SK-MEL-5 (cell line): ENCODE data around the genes FLT4 and ZFP62.

GRCh38 chr5:179973166-179973608, 65.5 kb upstream of the TBC1D9B start:
RAMPAGE:
- cytosol, long total RNA, result no peak
- long total RNA, result no peak
- nucleus, long total RNA, result no peak

DNA sequence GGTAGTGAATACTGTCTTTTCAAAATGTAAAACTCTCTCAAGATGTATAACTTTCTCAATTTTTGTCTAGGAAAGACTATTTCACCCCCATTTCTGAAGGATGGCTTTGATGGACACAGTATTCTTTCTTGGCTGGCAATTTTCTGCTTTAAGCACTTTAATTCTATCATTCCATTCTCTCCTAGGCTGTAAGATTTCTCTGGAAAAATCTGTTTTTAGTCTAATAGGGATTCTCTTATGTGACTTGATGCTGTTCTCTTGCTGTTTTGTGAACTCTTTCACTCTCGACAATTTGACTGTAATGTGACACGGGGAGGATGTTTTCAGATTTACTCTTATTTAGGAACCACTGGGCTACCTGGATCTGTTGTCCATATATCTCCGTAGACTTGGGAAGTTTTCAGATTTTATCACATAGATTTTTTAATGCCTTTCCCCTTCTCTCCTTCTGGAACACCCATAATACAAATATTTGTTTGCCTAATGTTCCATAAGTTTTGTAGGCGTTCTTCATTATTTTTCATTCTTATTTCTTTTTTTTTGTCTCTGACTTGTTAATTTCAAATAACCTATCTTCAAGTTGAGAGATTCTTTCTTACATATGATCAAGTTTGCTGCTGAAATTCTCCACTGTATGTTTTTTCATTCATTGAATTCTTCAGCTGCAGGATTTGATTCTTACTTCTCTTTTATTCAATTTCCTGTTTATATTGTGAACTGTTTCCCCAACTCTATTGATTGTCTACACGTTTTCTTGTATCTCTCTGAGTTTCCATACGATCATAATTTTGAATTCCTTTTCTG, 71.3 kb downstream of the RNF130 start:
RAMPAGE:
- cytosol, long total RNA, result no peak
- long total RNA, result no peak
- nucleus, long total RNA, result no peak

RAMPAGE:
- cytosol, long total RNA, result no peak
- long total RNA, result no peak
- nucleus, long total RNA, result no peak
Measured at GRCh38 chr5:180069690-180070538, 1.6 kb downstream of the RNF130 start.

GRCh38 chr5:180208633-180208981, 404 bp downstream of the RASGEF1C start:
RAMPAGE:
- cytosol, long total RNA, result no peak
- long total RNA, result no peak
- nucleus, long total RNA, result no peak

RAMPAGE:
- cytosol, long total RNA, result no peak
- long total RNA, result no peak
- nucleus, long total RNA, result no peak
Measured at GRCh38 chr5:180595432-180596189, 4.3 kb upstream of the SCGB3A1 start.

RAMPAGE:
- cytosol, long total RNA, result no peak
- long total RNA, result no peak
- nucleus, long total RNA, result no peak
Measured at GRCh38 chr5:180649400-180650088, at the start of gene FLT4. TSS of gene FLT4 (minus strand) at chr5:180649600.

GRCh38 chr5:180688605-180689390, 39.4 kb upstream of the FLT4 start:
RAMPAGE:
- cytosol, long total RNA, result no peak
- long total RNA, result no peak
- nucleus, long total RNA, result no peak

DNA sequence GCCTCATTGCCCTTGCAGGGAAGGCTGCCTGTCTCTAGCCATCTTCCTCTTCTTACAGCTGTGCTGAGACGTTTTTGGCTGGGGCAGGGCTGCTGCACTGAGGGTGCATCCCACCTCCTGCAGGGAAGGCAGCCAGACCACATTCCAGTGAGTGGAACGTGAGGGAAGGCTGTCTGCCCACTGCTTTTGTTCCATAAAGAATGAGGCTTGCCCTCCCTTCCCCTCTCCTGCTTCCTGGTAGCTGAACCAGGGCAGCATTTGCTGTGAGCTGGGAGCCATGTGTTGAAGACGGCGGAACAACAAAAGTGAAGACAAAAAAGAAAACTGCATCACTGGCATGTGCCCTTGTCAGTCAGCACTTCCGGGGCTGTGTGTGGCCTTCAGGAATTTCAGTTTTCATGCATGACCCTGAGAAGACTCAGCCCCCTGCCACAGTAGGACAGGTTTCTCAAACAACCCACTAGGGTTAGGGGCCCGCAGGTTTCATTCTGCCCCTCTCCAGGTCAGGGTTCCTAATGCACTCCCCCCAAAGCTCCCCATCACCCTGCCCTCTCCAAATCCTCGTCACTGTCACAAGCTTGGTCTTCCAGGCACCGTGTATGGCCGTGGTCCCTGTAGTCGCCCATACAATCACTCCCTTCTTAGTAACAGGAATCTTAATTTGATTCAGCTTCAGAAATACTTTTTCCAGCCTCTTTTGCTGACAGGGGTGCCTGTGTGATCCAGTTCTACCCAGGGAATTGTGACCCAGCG, 16.6 kb downstream of the MGAT1 start:
RAMPAGE:
- cytosol, long total RNA, result no peak
- long total RNA, result no peak
- nucleus, long total RNA, result no peak

GRCh38 chr5:180807644-180808088, 5.1 kb upstream of the MGAT1 start:
RAMPAGE:
- cytosol, long total RNA, result no peak
- long total RNA, result no peak
- nucleus, long total RNA, result no peak

DNA sequence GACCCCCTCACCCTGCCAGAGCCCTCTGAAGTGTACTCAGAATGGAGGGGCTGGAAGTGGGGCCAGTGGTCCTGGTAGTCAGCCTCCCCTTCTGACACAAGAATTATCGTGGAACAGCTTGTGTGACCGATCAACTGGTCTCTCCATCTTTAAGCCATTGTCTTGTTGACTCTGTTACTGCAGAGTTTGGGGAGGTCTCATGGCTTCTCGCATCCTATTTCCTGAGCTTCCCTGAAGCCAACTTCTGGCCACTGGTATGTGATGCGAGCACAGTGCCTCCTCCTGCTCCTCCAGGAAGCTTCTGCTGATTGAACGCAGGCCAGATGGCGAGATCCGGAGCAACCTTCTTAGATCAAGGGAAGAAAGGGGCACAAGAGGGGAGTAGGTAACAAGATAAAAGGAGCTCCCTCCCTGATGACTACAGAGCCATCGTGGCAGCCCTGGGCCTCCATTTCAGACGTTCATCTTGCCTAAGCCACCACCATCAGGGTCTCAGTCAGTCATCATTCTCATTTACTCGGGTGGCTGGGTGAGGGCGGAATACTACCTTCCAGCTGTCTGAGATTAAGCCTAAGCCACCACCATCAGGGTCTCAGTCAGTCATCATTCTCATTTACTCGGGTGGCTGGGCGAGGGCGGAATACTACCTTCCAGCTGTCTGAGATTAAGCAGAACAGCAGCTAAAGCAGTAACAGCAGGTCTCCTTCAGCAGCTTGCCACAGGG, 27.6 kb upstream of the MGAT1 start:
RAMPAGE:
- cytosol, long total RNA, result no peak
- long total RNA, result no peak
- nucleus, long total RNA, result no peak

DNA sequence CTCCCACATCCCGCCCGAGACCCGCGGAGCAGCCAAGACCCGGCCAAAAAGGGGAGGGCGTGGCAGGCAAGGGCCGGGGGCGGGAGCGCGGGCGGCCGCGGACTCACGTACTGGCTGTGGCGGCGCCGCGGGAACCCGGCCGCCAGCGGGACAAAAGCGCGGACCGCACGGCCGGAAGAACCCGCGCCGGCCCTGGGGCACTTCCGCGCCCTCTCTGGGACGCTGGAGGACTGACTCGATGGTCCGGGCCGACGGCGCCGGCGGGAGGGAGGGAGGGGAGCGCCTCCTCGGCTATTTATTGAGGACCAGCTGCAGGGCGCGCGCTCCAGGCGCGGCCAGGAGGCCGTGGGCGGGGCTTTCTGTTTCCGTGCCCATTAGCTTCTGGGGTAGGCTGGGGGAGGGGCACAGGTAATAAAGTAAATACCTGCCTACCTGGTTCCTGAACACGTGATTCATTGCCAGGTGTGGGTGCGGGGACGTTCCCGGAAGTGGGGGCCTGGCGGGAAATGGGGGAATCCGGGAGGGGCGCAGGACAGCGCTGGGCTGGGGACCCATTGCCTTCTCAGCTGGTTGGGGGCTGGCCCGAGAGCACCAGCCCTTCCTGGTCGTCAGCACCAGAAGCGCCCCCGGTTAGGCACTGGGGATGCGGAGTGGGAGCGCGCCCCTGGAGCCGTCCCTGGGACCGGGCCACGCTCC, at the start of gene ZFP62:
TSS of gene ZFP62 (minus strand) at position 169 of the 696 bp plus-strand sequence.
RAMPAGE:
- cytosol, long total RNA, result start-site peak on the minus strand centred at position 159 of the sequence, 82 bp wide, 71 and 113 reads in 2 replicates
- long total RNA, result start-site peak on the minus strand centred at position 111 of the sequence, 177 bp wide, 112 and 88 reads in 2 replicates
- nucleus, long total RNA, result start-site peak on the minus strand centred at position 144 of the sequence, 70 bp wide, 131 and 47 reads in 2 replicates

DNA sequence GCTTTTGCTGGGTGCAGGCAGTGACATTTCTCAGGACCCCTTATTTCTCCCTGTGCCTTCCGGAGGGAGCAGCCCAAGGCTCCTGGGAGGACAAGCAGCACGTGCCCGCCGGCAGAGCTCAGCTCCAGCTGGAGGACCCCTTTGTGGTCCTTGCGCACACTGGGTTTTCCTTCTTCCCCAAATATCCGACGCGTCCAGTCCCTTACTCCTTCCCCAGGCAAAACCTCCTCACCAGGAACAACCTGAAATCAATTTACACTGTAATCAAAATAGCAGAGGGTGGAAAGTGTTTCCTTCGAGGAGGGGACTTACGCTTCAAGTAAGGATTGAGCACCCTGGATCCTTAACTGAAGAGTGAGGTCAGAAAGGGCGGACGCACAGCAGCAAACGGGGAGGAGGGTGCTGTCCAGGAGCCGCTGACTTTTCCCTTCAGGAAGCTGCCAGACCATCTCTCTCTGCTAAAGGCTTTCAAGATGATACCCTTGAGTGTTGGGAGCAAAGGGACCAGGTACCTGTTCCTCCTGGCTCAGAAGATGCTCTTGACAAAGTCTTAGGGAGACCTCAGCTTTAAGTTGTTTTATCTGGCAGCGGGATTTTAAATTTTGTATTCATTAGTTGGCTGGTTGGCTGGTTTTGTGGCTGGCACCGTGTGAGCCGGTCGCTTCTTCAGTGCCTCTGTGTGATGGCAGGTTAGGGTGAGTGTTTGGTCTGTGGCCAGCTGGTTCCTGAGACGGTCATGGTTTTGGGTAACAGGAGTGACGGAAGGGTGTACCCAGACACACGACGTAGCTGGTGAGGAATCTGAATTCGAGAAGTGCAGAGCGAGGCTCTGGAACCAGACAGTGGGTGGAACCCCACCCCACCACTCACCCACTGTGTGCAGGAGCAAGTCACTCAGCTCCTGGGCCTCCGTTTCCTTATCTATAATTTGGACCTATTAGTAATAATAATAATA, 2.4 kb downstream of the BTNL9 start:
RAMPAGE:
- cytosol, long total RNA, result no peak
- long total RNA, result no peak
- nucleus, long total RNA, result no peak

GRCh38 chr5:181046179-181047214, 6.4 kb downstream of the BTNL9 start:
RAMPAGE:
- cytosol, long total RNA, result no peak
- long total RNA, result no peak
- nucleus, long total RNA, result no peak

RAMPAGE:
- cytosol, long total RNA, result no peak
- long total RNA, result no peak
- nucleus, long total RNA, result no peak
Measured at GRCh38 chr5:181121863-181122387, 9.0 kb downstream of the OR2V1 start.

DNA sequence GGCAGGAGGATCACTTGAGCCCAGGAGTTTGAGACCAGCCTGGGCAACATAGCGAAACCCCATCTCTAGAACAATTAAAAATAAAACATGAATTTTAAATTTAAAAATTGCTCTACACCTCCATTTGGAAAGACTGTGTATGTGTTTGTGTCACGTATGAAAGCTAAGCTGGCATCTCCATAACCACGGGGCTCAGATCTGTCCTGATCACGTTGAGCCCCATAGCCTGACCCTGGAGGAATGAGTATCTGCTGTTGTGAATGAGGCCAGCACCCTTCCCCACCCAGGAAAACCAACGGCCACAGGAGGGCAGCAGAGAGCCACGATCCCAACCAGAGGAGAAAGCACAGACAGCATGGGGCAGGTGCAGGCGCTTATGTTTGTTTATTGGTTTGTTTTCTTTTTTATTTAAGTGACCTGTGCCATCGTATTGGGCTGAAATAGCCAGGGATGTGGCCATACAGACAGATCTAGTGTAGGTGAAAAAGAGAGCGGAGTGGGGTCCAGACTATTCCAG, 11.8 kb downstream of the OR2V2 start:
RAMPAGE:
- cytosol, long total RNA, result no peak
- long total RNA, result no peak
- nucleus, long total RNA, result no peak

GRCh38 chr5:181161106-181161551, 13.7 kb downstream of the OR2V2 start:
RAMPAGE:
- cytosol, long total RNA, result no peak
- long total RNA, result no peak
- nucleus, long total RNA, result no peak

DNA sequence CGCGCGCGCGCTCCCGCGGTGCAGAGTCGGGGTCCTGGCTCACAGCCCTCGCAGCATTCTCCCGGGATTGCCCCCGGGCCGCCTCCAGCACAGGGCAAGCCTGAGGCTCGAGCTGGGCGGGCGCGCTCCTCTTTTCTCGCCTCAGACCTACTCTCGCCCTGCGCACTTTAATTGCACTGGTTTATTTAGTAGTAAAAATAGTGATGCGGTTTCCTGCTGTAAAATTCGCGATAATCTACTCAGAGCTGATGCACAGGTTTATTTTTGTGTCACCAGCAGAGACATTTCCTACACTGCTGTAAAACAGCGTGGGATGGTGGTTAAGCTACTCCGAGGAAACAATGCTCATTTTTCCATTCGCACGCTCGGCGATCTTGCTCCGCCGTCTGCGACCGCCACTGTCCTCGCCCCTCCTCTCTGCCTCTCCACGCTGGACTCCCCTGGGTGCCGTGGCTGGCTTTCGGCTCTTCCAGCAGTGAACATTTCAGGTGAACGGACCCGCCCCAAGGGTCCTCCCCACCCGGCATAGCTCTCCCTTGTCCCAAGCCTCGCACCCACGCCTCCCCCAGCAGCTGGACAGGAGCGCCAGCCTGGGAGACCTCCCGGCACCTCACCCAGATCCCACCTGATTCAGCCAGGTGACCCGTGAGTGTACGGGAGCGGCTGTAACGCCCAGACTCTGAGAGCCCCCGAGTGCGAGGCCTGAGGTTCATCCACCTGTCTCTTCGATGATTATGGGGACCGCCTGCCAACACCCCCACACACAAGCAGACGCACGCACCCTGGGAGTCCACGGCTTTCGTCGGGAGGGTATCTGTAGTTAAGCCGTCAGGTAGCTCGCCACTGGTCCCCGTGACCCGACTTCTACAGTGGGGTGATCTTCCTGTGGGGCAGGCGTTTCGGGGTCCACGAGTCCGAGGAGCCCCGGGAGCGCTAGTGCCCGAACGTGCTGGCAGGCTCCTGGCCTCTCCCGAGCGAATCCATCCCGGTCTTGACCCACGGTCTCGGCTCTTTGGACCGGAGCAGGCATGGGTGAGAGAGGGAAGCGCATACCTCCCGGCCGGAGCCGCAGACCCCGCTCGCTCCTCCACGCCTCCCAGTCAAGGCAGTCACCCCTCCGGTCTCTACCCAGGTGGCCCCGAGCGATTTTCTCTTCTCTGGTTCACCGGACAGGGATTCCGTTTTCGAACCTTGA, 15.1 kb downstream of the TRIM7 start:
RAMPAGE:
- cytosol, long total RNA, result no peak
- long total RNA, result no peak
- nucleus, long total RNA, result no peak

DNA sequence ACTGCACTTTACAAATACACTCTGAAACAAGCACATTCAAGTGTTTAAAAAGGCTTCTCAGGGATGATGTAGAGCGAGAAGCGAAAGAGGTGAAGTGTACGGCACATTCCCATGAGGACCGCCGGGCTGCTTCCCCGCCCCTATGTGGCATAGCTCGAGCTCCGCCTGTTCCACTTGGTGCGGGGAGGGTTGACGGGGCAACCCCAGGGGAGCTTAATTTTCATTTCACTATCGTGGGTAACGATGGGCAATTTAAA, 288 bp upstream of the RACK1 start:
RAMPAGE:
- cytosol, long total RNA, result no peak
- long total RNA, result no peak
- nucleus, long total RNA, result no peak

GRCh38 chr5:181265053-181265517, 4.1 kb upstream of the TRIM52 start:
RAMPAGE:
- cytosol, long total RNA, result no peak
- long total RNA, result no peak
- nucleus, long total RNA, result no peak